ENCODE measurements around the gene CDK20.

GRCh38 chr9:87223402-87224085 is 274.1 kb upstream of the DAPK1 start:
- PRO-cap, result no peak

DNA sequence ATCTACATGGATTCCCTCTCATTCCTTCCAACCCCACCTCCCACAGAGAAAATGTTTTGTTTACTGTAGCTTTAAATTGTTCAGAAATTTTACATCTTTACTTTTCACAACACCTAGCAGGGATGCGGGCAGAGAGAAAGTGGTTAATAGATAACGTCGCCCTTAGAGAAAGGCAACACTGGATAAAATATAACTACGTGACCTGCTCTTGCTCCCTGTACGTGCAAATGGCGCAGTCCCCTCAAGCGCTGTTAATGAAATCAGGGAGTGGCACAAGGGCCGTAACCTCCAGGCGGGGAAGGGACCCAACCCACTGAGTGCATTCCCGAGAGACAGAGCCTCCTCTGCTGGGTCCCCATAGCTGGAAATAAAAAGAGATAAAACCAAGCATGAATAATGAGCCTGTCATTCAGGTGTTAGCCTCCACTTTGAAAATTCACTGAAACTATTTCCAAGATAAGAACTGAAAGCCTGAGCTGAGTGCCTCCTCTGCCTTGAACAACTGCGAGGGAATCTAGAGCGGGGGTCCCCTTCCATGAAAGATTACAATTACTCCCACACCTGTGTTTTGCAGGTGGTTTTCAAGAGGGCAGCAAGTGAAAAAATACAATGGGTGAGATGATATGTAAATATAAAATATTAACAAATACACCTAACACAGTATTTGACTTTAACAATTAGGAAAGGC is 125.1 kb upstream of the DAPK1 start:
- PRO-cap, result no peak

- PRO-cap, result no peak
Measured at GRCh38 chr9:87406615-87407238, 90.9 kb upstream of the DAPK1 start.

- PRO-cap, result no peak
Measured at GRCh38 chr9:87569573-87570627, 72.2 kb downstream of the DAPK1 start.

GRCh38 chr9:87581376-87581882 is 83.8 kb downstream of the DAPK1 start:
- PRO-cap, result no peak

- PRO-cap, result no peak
Measured at GRCh38 chr9:87582015-87582510, 84.4 kb downstream of the DAPK1 start.

DNA sequence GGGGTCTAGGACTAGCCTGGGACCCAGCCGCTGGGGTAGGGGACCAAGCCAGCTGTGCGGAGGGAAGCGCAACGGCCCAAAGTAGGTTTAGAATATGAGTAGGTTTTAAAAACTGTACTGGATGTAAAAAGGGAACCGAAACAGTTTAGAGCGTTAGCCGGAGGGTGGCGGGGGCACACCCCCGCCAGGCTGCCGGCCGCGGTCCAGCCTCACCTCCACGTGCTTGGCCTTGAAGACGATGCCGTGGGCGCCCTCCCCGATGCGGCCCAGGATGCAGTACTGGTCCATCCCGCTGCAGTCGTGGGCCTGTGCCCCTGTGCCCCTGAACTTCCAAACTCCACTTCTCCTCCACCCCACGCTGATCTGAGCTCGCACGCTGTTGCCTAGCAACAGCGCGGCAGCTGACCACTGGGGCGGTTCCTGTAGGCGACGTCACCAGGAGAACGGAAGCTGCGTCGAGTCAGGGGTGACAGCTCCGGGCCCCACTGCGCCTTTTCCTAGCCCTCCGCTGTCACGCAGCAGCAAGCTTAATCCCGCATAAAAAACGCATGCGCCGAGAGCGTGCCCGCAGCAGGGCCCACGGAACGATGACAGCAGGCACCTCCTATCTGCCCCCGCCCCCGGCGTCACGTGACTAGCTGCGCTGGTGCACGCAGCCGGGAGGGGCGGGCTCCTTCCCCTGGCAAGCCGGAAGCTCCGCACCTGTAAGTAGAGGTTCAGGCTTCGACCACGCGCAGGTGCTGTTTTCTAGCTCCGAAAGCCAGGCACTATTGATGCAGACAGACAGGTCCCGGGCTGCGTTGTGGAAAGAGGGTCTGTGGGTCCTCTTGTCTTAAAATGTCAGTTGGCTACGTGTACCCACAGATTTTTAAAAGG is at the start of gene CDK20:
CDK20 (minus strand) TSS at position 375 of the 876 bp plus-strand sequence.
- PRO-cap, result bidirectional peak, plus-strand start at position 438 of the sequence, minus-strand start at position 360 of the sequence; bidirectional peak, plus-strand start at position 711 of the sequence, minus-strand start at position 632 of the sequence

DNA sequence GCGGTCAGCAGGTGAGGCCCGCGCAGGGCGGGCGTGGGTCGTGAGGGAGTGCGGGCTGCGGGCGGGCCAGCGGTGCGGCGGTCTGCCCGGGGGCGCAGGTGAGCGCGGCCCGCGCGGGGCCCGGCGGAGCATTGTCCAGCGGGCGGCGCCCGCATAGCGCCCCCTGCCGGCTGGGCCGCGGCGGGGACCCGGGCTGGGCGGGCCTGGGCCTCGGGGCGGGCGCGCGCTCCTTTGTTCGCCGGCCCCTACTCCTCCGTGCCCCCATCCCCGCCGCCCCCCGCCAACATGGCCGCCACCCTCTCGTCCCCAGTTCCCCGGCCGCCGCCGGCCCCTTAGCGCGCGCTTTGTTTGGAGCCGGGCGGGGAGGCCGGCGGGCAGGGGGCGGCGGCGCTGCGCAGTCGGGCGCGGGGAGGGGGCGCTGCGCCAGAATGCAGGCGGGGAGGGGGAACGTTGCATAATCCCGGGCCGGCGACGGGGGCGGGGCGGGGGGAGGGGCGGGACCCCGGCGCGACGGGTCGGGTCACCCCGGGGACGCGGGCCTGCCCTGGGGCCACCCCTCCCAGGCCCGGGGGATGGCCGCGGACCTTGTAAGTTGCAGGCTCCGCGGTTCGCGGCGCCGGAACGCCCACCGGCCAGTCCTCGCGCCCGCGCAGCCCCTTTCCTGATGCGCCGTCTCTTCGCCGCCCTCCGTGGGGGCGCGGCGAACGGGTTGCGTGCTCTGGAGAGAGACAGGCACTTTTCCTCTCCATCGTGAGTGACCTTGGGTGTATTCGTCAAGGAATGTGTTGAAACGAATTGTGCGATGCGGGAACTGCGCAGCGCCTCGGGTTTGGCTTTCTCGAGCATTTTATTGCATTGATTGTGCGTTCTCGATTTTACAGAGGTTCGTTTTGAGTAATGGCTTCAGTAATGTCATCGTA is 544 bp downstream of the SPIN1 start:
- PRO-cap, result bidirectional peak, plus-strand start at position 264 of the sequence, minus-strand start at position 155 of the sequence; bidirectional peak, plus-strand start at position 562 of the sequence, minus-strand start at position 430 of the sequence; bidirectional peak, plus-strand start at position 788 of the sequence, minus-strand start at position 623 of the sequence

DNA sequence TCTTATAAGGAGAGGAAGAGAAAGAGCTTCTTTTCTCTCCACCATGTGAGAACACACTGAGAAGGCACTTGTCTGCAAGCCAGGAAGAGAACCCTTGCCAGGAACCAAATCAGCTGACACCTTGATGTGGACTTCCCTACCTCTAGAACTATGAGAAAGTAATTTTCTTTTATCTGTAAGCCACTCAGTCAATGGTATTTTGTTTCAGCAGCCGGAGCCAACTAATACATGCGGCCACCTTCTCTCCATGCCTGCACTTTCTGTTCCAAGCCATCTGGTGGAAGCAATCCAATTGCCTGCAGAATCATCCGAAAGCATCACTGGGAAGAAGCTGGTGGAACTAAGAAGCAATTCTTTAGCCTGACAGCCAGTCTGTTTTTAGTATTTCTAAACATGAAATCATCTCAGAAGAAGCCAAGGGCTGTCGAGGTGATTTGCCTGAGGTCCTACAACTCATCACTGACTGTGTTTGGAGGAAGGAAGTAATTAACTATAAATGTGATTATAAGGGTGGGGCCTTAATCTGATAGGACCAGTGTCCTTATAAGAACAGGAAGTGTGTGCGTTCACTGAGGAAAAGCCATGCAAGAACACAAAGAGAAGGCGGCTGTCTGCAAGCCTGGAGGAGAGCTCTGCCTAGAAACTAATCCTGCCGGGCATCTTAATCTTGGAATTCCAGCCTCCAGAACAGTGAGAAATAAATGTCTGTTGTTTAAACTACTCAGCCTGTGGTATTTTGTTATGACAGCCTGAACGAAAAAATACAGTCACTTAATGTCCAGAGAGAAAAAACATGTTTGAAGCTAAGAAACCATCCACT is 49.0 kb downstream of the NXNL2 start:
- PRO-cap, result no peak

- PRO-cap, result unidirectional peak, plus-strand start at chr9:88990863
Measured at GRCh38 chr9:88990546-88991038, 676 bp upstream of the S1PR3 start.

DNA sequence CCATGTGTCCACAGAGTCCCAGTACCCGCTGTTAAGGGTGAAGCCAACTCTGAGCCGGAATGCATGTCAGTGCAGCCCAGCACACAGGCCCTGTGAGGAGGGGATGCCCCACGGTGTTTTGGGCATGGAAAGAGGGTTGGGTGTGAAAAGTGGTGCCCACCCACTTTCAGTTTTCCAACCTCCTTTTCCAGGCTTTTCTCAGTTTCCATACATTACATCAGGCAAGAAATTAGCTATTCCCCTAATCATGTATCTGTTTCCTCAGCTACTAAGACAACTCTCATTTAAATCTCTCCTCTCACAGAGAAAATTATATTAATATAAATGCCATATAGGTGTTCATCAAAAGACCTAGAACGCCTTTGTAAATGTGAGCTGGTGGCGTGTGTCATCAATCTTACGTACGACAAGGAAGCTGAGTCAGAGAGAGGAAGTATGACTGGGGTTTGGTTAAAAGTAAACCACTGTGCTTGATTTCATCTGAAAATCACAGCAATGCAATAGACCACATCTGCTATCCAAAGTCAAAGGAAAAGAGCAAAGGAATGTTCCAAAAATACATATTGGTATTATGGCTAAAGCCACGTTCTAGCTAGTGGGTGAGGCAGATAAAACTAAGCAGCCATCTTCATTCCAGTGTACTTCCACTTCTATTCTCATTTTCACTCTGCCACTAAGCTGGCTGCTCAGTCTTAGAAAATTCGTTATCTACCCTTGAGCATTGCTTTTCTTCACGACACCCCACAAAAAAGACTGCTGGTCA is 24.1 kb downstream of the SHC3 start:
- PRO-cap, result no peak

GRCh38 chr9:89310093-89311084 is 606 bp upstream of the CKS2 start:
- PRO-cap, result bidirectional peak, plus-strand start at chr9:89310561, minus-strand start at chr9:89310802; bidirectional peak, plus-strand start at chr9:89311198, minus-strand start at chr9:89310912

DNA sequence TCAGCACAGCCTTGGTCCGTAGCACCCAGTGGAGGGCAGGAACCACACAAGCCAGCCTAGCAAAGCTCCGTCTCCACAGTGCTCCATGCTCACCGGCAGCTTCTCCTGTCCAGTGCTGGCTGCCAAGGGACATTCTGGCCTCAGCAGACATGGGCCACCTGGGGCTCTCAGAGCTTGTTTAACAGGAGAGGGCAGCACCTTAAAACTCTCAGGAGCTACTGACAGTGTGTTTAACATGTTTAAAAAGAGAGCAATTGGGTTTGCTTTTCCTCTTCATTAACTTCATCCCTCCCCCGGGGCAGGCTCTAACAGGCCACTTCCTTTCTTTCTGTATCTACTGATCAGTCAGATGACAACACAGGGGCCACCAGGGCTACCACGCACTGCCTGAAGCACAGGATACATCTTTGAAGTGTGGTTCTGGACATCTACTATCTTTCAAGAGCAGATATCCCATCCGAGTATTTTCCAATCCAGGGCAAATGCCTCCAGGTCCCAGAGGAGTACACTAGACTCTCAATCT is 57.1 kb downstream of the SECISBP2 start:
- PRO-cap, result no peak

GRCh38 chr9:89417919-89418492 is 79.9 kb downstream of the SEMA4D start:
- PRO-cap, result no peak

DNA sequence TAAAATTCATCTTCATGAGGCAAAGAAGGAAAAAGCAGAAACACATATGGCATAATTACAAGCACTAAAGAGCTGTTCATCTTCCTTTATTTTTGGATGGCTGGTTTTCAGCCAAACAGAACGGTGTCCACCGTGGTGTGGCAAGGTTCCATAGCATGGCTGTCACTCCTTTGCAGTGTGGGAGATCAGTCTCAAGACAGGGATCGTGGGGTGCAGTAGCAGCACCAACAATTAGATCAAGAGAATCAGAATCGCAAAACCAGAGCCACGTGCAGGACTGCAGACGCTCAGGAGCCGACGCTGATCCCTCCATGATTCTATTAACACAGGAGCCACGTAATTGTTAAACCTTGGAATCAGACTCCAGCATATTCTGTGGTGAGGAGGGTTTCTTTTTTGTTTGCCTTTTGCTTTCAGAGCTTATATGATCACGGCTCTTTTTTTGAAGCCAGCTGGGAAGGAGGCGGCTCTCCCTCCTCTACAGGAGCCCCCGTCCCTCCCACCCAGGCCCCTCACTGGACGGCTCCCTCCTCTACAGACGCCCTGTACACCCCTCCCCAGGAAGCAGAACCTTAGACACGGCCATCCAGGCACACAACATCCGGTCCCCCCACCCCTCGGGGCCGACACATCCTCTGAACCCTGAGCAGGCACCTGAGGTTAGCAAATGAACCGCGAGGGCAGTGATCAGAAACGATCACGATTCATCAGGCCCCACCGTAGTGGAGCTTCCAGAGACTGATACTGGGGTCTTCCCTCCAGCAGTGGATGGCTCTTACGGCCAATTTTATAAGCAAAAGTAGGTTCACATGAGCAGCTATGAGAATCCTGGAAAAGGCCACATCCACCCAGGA is 79.2 kb downstream of the SEMA4D start:
- PRO-cap, result no peak

DNA sequence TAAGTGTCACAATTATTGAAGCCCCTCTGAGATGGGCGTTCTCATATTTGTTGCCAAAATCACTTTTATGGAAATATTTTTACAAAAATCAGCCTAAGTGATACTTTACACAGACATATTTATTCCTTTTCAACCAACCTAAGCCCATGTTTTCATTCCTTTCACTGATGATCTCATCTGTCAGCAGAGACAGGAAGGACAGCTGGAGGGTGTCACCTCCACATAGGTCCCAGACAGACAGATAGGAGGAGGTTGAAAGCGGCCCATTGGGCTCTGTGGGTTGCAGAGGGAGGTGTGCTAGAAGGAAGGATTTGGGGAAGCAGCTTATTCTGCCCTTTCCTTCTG is 26.0 kb upstream of the SEMA4D start:
- PRO-cap, result no peak

DNA sequence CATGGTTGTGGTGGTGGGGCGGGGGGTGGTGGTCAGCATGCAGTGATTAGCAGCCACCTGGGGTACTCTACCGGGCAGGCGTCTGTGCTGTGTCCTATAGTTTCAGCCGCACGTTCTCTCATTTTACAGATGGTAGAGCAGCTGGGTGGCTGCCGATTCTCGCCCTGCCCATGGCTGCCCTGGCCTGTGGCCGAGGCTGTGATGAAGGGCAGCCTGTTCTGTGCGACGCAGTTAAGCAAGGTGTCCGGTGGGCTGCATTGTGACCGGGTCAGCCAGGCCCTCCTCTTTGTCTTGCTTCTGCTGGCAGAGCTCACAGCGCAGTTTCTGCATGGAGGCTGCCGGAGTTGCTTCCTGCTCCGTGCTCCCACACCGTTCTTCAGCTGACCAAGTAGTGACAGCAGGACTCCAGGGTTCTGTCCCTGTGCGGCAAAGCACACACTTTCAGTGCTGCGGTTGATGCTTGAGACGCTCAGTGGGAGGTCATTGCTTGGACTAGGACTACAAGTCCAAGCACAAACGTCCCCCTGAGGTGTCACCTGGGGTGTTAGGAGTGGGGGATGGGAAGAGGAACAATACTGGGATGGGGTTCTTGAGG is 57.9 kb downstream of the GADD45G start:
- PRO-cap, result no peak

- PRO-cap, result bidirectional peak, plus-strand start at chr9:89668005, minus-strand start at chr9:89667851
Measured at GRCh38 chr9:89667720-89668114, 62.9 kb downstream of the GADD45G start.

DNA sequence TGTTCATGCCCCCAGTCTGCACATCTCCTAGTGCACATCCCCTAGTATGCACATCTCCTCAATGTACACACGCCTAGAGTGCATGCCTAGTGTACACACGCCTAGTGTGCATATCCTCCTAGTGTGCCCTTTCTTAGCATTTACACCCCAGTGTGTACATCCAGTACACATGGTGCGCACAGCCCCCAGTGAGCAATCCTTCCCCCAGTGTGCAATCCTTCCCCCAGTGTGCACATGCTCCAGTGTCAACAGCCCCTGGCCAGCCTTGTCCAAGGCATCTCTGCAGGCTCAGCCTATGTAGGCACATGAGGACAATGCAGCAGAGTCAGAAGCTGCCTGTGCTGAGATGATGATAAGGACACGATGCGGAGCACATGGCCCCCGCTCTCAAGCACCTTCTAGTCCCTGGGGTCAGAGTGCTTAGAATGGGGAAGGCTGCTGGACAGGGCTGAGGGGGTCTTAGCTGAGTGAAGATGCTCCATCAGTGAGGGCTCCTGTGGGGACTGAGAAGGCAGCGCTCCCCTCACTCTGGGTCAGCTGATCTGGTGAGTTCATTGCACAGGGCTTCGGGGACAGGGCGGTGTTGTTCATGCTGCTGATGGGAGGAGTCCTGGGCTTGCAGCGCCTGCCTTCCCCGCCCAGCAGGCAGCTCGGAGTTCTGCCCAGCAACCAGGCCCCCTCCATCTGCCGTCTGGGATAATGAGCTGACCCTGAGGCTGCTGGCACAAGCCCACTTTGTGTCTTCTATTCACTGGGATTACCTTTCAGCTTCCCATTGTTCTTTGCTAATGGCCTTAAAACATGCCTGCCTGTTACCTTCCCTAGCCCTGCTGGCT is 70.0 kb downstream of the GADD45G start:
- PRO-cap, result no peak

DNA sequence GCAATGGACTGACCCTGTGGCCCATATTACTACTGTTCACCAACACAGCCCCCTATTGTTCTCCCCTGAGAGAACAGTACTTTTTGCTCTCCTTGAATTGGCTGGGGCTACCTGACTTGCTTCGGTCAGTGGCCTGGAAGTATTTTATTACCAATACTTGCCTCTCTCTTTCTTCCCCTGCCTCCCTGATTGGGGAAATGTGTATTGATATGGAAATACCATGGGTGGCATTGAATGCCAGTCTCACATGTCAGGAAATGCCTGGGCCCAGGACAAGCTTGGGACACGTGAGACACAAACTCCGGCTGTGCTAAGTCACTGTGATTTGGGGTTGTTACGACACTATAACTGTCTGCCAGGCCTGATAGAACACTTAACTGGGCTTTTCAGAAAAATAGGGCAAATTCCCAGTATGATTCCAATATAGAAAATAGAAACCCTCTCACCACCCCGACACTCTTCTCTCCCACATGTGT is 238.2 kb downstream of the GADD45G start:
- PRO-cap, result no peak

All from sciatic nerve (tissue), 1 donor.